Metastatic Breast Carcinoma in the Brain (tissue), 10 donors: ENCODE measurements around a stretch of chr1.

DNA sequence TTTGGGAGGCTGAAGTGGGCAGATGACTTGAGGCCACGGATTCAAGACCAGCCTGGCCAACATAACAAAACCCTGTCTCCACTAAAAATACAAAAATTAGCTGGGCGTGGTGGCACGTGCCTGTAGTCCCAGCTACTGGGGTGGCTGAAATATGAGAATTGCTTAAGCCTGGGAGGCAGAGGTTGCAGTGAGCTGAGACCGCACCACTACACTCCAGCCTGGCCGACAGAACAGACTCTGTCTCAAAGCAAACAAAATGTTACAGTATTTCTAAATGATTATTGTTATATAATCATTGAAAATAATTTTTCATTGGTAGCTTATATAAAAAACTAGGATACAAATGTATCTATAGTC, 4.7 kb downstream of the KTI12 start:
- PRO-cap, 10 experiments: peak in 3 of 10 experiments; most common plus-strand start position 206 of the sequence (in 2)

- PRO-cap, 10 experiments: no peak in any of the 10 experiments
Observed at GRCh38 chr1:52305836-52306342, 60.1 kb downstream of the CC2D1B start.

DNA sequence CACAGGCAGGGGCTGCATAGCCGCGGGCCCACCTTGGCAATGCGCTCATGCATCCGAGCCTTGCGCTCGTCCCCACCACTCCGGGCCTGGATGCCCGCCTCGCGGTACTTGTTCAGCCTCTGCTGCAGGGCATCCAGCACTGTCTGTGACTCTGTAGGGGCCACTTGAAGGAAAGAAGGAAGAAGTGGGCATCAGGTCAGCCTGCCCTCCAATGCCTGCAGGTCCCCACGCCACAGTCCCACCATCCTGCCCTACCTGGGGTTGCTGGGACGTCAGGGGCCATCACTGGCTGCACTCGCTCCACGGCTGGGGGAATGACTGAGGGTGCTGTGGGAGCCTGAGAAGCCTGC, 7.0 kb downstream of the CC2D1B start:
- PRO-cap, 10 experiments: no peak in any of the 10 experiments

DNA sequence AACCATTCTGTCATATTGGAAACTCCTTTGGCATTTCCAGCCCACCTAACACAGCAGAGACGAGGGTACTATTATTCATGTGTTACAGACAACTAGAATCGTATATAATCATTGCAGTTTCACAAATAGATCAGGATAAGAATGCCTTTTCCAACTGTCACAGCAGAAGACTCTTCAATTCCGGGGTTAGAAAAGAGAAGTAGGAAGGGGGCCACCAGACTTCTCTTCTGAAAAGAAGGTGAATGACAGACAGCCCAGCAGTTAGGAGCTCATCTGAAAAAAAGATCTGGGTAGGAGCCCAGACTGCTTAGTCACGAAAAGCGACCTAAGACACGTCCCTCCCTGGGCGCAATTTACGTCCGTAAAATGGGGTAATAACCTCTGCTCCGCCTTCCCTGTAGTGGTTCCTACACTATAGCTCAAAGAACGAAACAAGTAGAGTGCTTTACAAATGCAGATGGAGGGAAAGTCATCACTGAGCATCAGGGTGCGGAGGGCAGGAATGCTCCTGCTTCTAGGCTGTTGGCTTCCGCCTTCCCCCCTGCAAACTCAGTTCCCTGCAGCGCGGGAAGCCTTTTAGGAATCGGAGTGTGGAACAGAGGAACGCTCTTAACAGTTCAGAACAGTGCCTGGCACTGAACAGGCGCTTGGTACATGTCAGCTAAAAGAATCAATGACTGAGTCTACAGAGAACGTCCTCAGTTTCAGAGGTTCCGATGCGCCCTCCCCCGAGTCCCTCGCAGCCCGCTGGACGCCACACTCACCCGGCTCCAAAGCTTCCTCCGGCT, 547 bp downstream of the ORC1 start:
- PRO-cap, 10 experiments: peak in 1 of 10 experiments; most common minus-strand start position 551 of the sequence (in 1)

DNA sequence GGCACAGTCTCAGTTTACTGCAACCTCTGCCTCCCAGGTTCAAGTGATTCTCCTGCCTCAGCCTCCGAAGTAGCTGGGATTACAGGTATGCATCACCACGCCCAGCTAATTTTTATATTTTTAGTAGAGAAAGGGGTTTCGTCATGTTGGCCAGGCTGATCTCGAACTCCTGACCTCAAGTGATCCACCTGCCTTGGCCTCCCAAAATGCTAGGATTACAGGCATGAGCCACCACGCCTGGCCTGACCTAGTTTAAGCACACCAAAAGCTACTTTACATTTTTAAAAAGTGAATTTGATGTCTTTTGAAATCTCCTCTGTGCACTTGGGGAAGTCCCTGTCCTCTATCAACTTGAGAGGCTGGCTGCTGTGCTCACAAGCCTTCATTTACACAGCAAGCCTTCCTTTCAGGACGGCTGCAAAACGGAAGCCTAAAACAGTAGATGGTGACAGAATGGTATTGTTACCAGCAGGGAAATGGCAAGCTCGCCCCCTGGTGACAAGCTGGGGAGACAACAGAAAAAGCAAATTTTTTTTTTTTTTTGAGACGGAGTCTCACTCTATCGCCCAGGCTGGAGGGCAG, 12.1 kb downstream of the COA7 start:
- PRO-cap, 10 experiments: no peak in any of the 10 experiments

DNA sequence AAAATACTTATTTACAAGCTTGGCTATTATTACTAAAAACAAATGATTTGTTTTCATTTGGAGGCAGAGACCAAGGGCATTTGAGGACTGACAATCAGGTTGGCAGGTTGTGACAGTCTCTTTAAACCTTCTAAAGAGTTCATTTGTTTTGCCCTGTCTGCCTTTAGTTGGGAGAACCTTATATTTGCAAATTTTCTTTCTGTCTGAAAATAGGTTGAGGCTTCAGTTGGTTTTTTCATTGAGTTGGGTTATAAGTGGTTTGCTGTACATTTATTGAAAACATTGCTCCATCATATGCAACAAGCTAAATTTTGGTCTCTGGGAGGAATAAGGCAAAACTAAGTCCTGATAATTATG, 1.3 kb downstream of the ZYG11B start:
- PRO-cap, 10 experiments: no peak in any of the 10 experiments

DNA sequence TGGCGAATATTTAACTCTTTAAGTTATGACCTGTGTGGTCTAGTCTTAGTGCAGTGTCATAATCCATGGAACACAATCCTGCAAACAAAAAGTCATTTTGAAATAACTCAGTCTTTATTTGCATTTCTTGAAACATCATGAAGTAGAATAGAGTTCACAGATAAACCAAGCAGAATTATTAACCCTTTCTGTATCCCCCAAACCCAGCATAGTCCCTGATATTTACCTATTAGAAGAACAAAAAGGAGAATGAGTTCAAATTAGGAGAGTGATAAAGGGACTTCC, 19.9 kb downstream of the ZYG11B start:
- PRO-cap, 10 experiments: no peak in any of the 10 experiments

DNA sequence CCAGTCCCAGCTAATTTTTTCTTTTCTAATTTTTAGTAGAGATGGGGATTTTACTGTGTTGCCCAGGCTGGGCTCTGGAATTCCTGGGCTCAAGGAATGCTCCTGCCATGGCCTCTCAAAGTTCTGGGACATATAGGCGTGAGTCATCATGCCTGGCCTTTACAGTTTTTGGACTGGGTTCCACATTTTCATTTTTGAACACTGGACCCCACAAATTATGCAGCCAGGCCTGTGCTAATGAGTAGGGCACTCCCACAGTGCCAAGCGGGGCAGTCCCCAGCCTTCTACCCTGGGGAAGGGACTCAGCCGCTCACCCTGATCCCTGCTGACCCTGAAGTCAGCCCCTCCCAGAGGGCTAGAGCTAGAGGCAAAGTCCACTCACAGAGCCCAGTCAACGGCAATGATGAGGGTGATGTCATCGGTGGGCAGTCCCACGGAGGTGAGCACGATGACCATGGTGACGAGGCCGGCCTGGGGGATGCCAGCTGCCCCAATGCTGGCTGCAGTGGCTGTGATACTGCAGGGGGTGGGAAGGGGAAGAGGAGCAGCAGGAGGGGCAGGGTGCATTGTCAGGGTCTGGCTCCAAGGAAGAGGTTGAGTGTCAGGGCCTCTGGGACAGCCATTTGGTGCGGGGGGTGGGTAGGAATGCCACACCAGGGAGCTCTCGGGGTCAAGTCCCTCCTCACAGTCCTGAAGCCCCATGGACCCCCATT, 27.6 kb downstream of the PODN start:
- PRO-cap, 10 experiments: no peak in any of the 10 experiments

GRCh38 chr1:53190223-53190891, 6.3 kb upstream of the CPT2 start:
- PRO-cap, 10 experiments: no peak in any of the 10 experiments

GRCh38 chr1:53197799-53198418, 1.3 kb downstream of the CPT2 start:
- PRO-cap, 10 experiments: peak in 3 of 10 experiments; most common minus-strand start chr1:53197961 (in 3)

DNA sequence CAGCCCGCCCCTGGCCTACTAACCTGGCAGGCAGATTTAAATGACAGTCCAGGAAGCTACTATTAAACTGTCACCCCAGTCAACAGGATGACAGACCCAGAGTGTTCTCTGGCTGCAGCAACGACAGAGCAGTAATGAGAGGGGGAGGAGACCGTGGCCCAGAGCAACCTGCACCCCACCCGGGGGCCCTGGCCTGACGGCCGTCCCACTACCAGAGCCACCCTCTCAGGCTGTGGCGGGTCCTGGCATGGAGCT, 31.3 kb downstream of the LRP8 start:
- PRO-cap, 10 experiments: peak in 1 of 10 experiments; most common plus-strand start position 93 of the sequence (in 1)

- PRO-cap, 10 experiments: no peak in any of the 10 experiments
Observed at GRCh38 chr1:53367867-53368483, 40.1 kb upstream of the LRP8 start.

DNA sequence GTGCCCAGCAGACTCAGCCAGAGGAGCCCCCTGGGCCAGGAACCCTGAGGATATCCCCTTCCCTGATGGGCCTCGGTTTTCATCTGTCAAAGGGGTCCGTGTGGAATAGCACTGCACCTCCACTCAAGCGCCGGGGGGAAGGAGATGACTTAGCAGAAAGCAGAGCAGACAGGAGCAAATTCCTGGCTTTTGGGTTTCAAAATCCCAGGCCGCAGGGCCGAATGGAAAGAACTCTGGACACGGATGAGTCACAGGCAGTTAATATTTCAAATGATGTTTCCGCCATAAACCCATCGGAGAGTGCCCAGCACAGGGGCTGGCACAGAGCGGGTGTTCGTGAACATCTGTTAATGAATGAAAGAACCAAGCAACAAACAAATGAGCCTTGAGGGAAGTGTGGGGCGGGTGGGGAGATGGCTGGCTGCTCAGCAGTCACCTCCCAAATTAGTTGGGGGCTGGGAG, 83.0 kb downstream of the DMRTB1 start:
- PRO-cap, 10 experiments: no peak in any of the 10 experiments

GRCh38 chr1:54051640-54053053, 857 bp downstream of the TMEM59 start:
- PRO-cap, 10 experiments: peak in 7 of 10 experiments; most common plus-strand start chr1:54052514 (in 5); most common minus-strand start chr1:54052449 (in 6)

- PRO-cap, 10 experiments: no peak in any of the 10 experiments
Observed at GRCh38 chr1:54094218-54094719, 40.9 kb downstream of the TCEANC2 start.

DNA sequence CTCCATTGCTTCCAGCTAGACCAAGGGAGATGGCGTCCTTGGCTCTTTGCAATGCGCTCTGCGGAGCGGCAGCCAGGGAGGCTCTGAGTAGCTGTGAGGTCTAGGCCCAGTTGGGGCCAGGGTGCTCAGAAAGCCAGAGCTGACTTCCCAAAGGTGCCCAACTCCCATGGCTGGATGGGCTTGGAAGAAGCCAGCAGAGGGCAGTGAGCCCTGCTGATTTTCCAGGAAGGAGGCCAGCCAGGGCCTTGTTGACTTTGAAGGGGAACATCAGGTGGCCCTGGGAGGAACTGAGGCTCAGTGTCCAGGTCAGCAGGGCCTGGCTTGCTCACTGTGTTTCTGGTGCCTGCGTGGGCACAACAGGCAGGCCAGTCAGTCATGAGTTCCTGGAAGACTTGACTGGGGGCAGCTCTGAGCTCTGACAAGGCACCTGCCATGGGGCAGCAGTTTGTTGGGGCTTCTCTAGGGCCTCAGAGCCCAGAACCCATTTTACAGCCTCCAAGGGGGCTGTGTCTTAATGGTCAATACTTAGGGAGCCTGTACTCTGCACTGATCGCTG, 27.1 kb downstream of the CDCP2 start:
- PRO-cap, 10 experiments: peak in 1 of 10 experiments; most common plus-strand start position 297 of the sequence (in 1)

- PRO-cap, 10 experiments: no peak in any of the 10 experiments
Observed at GRCh38 chr1:54228032-54229203, 28.5 kb downstream of the MRPL37 start.

DNA sequence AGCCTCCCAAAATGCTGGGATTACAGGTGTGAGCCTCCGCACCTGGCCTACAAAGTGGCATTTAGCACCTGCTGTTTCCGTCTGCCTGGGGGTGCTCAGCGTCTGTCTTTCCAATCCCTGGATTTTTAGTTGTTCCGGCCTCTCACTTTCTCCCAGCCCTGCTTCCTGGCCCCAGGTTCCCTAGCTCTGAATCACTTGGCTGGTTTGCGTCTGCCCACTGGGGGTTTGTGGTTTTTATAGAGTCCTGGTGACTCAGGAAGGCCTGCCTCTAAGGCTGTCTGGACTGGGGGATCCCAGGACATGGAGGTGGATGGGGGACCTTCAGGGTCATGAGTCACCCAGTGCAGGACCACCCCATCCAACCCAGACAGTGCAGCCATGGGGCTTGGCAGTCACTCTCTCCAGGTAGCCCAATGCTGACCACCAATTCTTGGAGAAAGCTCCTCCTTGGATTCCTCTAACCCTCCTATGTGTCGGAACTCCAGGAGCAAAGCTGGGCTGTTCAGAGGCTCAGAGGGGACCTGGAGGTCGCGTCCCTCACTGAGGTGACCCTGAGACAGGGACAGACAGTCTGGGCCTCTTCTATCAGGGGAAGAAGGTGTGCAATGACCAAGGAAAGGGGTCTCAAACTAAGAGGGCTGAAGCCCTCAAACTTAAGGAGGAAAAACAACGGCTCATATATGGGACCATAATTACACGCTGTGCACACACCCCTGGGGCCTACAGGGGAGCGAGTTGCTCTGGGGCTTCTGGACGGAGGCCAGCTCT, 53.7 kb downstream of the MRPL37 start:
- PRO-cap, 10 experiments: no peak in any of the 10 experiments

GRCh38 chr1:54263077-54263731, 63.2 kb downstream of the MRPL37 start:
- PRO-cap, 10 experiments: no peak in any of the 10 experiments

GRCh38 chr1:54309256-54310638, 109.8 kb downstream of the MRPL37 start:
- PRO-cap, 10 experiments: no peak in any of the 10 experiments